Left lung (tissue), 1 donor: ENCODE measurements around a stretch of chr1.

DNA sequence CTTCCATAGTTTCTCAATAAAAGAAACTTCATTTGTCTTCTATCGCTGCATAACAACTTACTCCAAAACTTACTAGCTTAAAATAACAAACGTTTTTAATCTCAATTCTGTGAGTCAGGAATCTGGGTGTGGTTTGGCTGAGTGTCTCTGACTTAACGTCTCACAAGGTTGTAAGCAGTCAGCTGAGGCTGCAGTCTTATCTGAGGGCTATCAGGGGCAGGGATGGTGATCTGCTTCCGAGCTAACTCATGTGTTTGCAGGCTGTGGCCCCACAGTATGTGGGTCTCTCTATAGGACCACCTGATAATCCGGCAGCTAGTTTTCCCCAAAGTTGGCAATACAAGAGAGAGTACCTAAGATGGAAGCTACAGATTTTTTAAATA lies 234.2 kb upstream of the FGGY start:
- PRO-cap, result no peak

- PRO-cap, result unidirectional peak, minus-strand start at chr1:59292668; unidirectional peak, minus-strand start at chr1:59292709
Observed at GRCh38 chr1:59292573-59293114, 4.2 kb upstream of the FGGY start.

DNA sequence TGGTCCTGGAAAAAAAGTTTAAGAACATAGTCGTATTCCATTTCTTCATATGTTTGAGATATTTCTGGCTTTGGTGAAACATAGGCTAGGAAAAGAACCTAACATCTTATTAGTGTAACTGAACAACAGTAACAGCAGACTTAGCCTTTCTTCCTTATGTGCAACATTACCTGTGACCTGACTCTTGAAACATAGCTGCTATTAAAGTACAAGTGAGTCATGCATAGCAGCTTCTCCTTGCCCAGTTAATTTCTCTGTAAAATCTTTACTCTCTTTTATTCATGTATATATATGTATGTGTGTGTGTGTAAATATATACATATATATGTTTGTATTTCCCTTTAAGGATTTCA lies 202.7 kb downstream of the FGGY start:
- PRO-cap, result no peak

- PRO-cap, result no peak
Observed at GRCh38 chr1:59516920-59517278, 220.0 kb downstream of the FGGY start.

- PRO-cap, result no peak
Observed at GRCh38 chr1:59730893-59731220, 83.9 kb upstream of the HOOK1 start.

DNA sequence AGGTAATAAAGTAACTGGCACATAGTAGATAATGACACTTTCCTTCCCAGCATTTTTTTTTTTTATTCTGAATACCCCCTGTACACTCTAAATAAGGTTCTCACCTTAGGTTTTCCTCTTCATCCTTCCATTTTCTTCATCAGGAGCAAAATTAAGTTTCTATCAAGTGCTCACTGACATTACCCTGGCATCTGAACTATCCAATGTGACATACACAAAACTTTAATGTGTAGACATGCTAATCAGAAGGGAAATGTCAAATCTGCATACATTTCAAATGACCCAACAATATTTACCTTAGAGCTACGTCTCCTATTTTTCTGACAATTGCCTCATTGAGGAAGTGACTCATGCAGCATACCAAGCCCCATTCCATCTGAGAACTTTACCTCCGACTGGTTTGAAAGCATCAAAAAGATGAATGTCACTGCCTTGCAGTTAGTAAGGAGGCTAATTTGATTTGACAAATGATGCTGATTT lies 500.0 kb upstream of the C1orf87 start:
- PRO-cap, result no peak

- PRO-cap, result unidirectional peak, plus-strand start at chr1:61053060
Observed at GRCh38 chr1:61052632-61053478, 29.5 kb upstream of the NFIA start.

DNA sequence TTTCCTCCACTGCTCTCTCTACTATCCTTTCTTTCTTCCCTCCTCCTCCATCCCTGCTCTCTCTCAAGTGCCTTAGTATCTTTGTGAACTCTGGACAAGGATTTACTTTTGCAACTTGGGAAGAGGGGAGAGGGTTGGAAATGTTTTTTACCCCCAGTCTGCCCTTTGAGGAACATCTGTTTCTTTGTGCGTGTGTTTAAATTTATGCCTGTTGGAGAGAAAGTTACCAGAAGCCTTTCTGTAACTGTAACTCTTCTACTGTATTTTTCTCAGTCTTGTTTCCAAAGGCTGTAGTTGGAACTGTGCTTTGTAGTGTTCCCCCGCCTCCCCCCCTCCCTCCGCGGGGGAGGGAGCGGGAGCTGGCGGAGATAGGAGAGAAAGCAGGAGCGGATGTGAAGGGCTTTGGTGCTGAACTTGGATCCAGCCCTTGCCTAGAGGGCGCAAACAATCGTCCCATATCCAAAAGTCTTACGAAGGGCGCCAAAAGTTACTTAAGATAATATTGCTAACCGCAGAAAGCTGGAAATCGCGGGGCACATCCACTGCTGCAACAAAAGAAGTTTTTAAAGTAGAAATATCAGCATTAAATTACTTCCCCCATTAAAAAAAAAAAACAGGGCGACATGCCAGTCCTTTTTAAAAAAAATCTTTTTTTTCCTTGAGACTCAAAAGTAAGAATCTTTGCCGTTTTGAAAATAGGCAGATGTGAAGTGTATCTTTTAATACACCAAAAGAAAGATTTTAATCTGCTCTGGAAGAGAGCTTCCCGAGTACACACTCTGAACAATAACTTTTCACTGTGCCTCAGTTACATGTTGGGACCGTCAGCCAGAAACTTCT lies 2.5 kb upstream of the NFIA start:
- PRO-cap, result no peak

DNA sequence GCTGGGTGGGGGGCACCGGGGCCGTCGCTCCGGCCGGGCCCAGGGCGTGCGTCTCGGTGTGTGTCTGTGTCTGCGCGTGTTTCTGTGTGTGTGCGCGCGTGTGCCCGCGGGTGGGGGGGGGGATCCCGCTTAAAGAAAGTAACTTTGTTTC lies 392 bp downstream of the NFIA start:
- PRO-cap, result no peak

- PRO-cap, result no peak
Observed at GRCh38 chr1:61093484-61094392, 11.4 kb downstream of the NFIA start.

DNA sequence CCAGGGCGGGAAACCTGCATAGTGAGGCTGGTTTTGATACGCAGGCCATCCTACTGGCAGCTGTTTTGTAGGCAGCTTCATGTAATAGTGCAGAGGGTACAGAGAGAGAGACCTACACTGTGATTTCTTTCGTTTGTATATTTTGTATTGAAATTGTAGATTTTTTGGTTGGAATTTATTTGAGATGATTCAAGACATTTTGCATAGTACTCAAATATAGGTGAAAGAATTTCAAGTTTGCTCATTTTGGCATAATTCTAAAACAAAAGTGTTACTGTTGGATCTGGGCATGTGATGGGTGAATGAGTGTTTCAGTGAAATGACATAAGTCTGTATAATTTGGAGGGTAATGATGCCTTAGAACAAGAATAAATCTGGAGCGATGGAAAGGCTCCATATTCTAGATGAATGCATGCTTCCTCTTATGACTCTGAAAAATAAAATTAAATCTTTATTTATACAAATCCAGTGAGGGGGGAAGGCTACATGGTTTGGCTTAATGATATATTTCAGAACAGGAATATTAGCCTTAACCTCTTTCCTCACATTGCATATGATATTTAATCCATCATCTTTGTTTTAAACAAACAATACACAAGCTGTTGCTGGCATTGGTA lies 41.0 kb downstream of the NFIA start:
- PRO-cap, result no peak

DNA sequence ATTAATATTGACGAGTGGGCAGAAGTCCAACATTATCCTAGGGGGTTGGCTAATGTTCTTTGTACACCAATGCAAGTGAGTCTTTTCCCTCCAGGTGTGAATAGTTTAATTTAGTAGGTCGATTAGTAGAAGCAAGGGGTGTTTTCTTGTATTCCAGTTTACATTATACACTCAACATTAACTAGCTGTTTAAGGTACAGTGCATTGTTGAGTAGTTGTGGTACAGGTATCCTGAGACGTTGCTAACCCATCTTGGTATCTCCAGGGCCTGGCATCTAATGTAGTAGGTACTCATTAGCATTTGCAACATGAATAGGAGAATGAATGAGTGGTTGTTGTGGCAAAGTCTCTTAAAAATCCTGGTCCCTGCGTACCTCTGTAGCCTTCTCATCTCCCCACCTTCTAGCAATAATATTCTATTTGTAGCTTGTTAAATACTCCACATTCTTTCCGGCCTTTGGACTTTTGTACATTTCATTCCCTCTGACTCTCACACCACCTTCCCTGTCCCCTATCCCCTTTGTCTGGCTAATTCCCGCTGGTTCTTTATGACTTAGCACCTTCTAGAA lies 65.6 kb downstream of the NFIA start:
- PRO-cap, result no peak

DNA sequence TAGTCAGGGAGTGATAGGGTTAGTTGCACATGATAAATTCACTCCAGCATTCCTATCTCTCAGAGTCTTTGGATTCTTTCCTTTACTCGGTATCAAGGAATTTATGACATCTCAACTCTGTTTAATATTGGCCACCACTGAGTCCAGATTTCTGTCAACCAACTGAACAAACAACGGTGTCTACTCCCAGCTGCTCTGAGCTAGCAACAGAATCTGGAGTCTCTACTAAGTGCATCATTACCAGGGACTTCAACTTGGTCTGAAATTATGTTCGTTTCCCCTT lies 233.4 kb downstream of the TM2D1 start:
- PRO-cap, result no peak

GRCh38 chr1:61973113-61973797 lies 221.4 kb upstream of the L1TD1 start:
- PRO-cap, result no peak

GRCh38 chr1:62336886-62337445 lies 17.7 kb upstream of the KANK4 start:
- PRO-cap, result no peak

- PRO-cap, result bidirectional peak, plus-strand start at chr1:62437725, minus-strand start at chr1:62437577
Observed at GRCh38 chr1:62437493-62437765, 580 bp downstream of the USP1 start.

- PRO-cap, result no peak
Observed at GRCh38 chr1:62621851-62622455, 24.6 kb downstream of the ANGPTL3 start.

DNA sequence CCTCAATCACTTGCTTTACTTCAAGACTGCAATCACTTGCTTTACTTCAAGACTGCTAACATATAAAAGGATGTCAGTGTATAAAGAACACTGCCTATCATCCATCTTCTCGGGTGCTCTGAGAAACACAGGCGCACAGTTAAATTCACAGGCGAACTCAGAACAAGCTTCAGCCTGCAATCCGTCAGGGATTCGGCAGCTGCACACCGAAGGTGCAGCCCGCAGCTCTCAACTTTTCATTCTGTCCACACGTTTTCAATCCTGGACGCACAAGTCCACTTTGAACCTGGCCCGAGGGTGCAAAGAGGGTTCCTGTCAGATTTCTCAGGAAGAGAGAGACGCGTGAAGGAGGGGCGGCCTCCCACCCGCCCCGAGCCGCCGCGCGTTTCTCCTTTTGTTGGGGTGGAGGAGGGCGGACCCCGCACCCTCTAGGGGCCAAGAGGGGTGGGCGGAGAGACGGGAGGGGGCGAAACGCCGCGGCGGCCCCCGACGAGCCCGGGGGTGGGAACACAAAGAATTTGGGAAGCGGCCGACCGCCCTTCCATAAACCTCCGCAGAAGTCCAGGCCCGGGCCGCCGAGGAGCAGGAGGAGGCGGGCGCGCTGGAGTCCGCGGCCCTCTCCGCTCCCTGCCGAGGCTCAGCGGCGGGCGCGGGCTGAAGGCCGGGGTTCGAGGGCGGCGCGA lies 674 bp downstream of the DOCK7 start:
- PRO-cap, result bidirectional peak, plus-strand start at position 556 of the sequence, minus-strand start at position 391 of the sequence

DNA sequence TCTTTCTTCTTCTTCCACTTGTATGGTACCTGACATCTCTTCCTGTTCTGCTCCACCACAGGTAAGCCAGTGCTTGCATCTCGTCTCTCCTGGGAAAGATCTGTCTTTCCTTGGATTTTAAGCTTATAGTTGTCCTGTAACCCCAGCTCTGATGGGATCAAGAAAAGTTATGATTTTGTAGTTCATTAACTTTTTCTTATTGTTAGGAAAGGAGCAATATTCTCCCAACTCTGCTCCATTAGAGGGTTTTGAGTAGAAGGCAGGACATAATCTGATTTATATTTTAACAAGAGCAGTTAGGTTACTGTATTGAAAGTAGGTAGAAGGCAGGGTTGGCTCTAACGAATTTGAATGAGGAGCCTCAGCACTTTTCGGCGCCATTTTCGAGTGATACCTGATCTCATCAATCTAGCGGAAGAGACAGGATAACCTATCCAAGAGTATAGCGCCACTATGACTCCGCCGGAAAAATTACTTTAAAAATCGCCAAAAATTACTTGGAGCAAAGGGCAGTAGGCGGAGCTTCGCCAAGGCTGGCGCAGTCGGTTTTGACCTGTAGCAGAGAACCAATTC lies 25.3 kb downstream of the EFCAB7 start:
- PRO-cap, result no peak

DNA sequence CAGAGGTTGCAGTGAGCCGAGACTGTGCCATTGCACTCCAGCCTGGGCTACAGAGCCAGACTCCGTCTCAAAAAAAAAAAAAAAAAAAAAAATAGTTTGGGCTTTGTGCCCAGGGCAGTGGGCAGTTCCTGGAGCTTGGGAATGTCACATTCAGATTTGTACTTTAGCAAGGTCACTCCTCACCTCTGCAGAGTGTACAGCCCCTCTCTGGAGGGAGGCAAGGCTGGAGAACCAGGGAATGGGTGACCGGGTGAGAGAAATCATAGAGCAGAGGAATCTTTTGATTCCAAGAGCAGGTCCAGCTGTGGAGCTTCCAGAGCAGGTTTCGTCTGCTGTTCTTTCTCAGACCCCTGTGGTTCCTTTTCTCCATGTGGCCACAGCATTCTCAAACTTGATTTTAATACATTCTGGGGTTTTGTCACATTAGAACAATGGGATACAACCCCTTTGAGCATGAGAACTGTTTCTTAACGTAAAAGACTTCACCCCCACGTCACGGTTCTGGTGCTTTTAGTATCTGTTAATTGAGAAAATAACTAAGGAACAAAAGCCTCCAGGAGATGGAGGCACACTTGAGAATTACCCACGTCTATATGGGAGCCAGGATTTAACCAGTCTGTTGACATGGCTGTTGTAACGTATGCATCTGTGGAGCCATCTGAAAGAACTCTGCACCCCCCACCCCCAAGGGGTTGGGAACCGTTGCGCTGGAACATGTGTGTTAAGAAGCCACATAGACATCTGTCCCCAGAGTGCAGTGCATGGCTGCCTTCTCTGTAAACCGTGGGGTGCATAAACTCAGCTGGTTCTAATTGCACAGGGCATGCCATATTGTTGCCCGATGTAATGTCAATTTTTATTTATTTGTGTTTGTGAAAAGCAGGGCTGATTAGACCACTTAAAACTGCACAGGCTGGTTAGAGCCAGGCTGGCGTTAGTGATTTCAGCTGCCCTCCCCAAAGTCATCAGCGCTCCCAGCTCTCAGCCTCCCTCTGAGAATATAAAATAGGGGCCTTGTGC lies 70.4 kb upstream of the ROR1 start:
- PRO-cap, result no peak